Thyroid gland (tissue), 7 donors: ENCODE results near the genes CTU1 and CD33.

DNA sequence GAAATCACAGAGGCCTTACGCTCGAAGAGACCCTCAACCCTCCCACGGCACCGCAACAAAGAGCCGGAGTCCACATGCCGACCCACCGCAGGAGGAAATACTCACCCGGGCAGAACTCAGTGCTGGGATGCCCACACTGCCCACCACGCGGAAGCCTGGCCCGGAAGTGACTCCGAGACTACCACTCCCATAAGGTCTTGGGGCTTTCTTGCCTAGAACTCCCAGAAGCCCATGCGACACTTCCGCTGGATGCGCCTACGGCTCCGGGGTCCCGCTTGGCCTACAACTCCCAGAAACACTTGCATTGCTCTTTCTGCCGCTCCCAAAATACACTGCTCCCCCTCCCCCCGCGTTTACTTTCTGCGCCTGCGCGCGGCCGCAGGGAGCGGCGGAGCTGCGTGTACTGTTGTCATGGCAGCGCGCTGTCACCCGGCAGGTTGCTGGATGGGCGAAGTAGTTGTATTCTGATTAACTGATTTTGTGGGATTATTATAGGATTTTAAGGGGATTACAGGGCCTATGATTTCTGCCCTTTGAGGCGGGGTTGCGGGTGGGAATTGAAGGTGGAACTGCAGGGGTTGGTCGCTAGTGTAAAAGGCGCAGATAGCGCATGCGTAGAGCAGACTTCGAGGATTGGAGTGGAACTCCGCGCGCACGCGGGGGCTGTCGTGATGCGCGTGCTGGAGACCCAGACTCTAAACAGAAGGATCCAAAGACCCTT, at the start of gene CTU1:
TSS of gene CTU1 (minus strand) at position 168 of the 721 bp plus-strand sequence.
- PRO-cap, 2 experiments = peak in 2 of 2 experiments; most common plus-strand start position 356 of the sequence (in 1); most common minus-strand start position 153 of the sequence (in 1)
- RAMPAGE, long total RNA, 5 experiments = no peak in any of the 5 experiments

GRCh38 chr19:51140468-51140937, 1.6 kb upstream of the SIGLEC7 start:
- PRO-cap, 2 experiments = no peak in any of the 2 experiments
- RAMPAGE, long total RNA, 5 experiments = no peak in any of the 5 experiments

GRCh38 chr19:51168841-51169392, 26.8 kb downstream of the SIGLEC7 start:
- PRO-cap, 2 experiments = no peak in any of the 2 experiments
- RAMPAGE, long total RNA, 5 experiments = no peak in any of the 5 experiments

DNA sequence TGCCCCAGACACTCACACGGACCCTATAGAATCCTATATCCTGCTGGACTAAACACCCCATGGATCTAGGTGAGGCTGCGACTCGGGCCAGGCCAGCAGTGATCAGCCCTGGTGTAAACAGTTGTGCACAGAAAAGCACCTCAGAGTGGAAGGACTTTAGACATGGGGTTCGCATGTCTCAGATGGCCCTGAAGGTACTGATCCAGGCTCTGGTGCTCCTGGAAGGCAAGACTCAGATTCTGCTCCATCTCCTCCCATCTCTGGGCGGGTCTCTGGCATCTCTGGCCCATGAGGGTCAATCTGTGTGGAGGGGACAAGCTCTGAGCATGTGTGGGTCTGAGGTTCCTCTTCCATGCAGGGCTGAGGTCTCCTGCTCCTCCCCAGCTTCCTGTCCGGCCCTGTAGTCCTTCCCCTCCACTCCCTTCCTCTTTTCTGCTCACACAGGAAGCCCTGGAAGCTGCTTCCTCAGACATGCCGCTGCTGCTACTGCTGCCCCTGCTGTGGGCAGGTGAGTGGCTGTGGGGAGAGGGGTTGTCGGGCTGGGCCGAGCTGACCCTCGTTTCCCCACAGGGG, at the start of gene CD33:
TSS of gene CD33 (plus strand) at position 433 of the 573 bp plus-strand sequence.
- PRO-cap, 2 experiments = no peak in any of the 2 experiments
- RAMPAGE, long total RNA, 5 experiments = start-site peak on the plus strand in 3 of 5 experiments, centred at positions 448 to 458 of the sequence, 9 to 47 reads per replicate

DNA sequence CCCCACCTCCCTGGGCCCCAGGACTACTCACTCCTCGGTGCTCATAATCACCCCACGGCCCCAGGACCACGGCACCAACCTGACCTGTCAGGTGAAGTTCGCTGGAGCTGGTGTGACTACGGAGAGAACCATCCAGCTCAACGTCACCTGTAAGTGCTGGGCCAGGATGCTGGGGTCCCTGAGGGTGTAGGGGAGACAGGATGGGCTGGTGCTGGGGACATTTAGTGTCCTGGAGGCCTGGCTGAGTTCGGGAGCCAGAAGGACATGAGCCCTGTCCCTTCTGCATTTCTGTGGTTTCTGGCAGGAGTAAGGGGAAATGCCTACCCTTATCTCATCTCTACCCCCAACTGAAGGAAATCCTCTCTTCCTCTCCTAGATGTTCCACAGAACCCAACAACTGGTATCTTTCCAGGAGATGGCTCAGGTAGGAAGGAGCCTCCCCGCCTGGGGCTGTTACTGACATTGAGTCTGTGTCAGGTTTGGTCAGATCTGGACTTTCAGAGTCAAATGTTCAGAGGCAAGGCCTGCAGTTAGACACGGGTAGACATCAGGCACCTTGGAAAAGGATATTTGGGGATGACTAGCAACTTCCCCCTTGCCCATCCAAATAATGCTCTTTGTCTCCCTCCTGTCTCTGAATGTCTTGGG, 1.2 kb downstream of the CD33 start:
- PRO-cap, 2 experiments = no peak in any of the 2 experiments
- RAMPAGE, long total RNA, 5 experiments = no peak in any of the 5 experiments

DNA sequence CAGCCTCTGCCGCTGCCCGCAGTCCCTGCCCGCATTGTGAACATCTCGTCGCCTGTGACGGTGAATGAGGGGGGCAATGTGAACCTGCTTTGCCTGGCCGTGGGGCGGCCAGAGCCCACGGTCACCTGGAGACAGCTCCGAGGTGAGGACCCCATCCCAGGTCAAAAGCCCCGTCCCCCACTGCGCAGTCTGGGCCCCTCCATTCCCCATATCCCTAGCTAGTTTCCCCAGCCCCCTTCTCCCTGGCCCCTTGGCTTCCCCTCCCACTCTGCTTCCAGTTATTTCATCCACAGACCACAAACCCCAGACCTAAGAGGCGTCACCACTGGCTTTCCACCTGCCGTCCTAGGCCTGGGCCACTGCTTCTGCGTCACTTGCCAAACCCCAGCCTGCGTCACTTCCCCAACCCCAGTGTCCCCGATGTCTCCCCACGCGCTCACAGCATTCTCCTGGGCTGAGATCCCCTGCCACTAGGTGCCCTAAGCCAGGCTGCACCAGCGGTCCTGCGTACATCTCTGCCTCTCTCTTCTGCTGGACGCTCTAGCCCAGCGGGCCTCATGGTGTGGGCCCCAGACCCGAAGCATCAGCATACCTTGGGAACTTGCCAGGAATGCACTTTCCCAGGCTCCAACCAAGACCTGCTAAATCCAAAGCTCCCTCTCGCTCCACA, 14.0 kb downstream of the IGLON5 start:
- PRO-cap, 2 experiments = no peak in any of the 2 experiments
- RAMPAGE, long total RNA, 5 experiments = no peak in any of the 5 experiments

DNA sequence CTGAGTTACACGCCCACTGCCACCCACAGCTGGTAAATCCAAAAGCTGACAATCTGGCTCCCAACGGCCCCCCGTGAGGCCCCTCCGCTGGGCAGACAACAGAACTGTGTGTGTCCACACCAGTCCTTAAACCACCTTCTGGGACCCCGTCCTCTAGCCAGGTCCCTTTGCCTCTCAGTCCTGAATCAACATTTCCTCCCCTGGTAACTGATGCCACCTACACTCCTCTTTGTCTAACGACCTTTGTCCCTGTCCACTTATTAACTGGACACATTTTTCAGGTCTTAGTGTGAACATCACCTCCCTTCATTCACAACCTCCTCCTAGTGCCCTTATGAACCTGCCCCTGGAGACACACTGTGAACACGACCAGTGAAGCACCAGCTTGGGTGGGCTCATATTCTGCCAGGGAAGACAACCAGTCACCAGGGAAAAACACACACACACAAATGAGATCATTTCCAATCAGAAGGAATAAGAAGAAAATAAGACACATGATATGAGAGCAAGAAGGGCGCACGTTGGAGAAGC, 5.6 kb upstream of the VSIG10L start:
- PRO-cap, 2 experiments = no peak in any of the 2 experiments
- RAMPAGE, long total RNA, 5 experiments = no peak in any of the 5 experiments

- PRO-cap, 2 experiments = no peak in any of the 2 experiments
- RAMPAGE, long total RNA, 5 experiments = no peak in any of the 5 experiments
Measured at GRCh38 chr19:51354179-51354691, 12.0 kb downstream of the ETFB start.

DNA sequence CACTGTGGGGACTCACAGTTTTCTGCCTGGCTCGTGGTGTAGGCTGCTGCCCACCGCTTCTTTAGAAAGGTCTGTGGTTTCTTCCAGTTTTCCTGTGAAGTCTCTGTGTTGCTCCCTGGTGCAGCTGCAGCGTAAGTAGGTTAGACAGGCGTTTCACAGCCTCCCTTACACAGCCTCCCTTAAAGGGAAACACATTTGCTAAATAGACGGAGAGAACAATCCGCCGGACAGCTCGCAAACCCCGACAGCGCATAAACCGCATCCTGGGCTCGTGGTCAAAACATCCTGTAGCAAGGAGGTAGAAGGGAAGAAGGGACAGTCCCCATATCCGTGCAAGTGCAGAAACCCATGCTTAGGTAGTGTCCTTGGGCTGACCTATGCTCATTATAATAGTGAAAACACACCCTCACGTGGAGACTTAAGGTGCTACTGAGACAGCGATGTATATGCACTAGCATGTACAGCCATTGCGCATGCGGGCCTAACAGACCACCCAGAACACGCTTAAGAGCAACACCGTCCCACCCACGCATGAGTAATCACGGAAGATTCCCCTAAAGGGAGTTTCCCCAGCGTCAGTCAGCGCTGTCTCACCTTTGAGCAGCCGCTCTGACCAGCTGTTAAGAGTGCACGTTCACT, 16.7 kb downstream of the SIGLEC8 start:
- PRO-cap, 2 experiments = no peak in any of the 2 experiments
- RAMPAGE, long total RNA, 5 experiments = no peak in any of the 5 experiments

DNA sequence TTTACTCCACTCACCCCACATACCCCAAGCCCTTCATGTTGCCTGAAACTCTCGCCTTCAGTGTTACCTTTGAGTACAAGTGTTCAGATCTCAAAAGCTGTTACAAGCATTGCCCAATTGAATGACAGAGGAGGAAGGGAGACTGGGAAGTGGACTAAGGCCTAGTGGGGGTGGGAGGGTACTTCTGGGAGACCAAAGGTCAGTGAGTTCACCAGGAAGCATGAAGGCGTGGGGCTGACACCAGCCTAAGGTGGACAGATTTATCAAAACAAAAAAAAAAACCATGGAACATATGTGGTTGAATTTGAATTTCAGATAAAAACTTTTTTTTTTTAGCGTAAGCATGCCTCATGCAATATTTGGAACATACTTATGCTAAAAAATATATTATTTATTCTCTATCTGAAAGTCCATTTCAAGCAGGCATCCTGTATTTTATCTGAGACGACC, 6.2 kb upstream of the SIGLEC12 start:
- PRO-cap, 2 experiments = no peak in any of the 2 experiments
- RAMPAGE, long total RNA, 5 experiments = no peak in any of the 5 experiments

DNA sequence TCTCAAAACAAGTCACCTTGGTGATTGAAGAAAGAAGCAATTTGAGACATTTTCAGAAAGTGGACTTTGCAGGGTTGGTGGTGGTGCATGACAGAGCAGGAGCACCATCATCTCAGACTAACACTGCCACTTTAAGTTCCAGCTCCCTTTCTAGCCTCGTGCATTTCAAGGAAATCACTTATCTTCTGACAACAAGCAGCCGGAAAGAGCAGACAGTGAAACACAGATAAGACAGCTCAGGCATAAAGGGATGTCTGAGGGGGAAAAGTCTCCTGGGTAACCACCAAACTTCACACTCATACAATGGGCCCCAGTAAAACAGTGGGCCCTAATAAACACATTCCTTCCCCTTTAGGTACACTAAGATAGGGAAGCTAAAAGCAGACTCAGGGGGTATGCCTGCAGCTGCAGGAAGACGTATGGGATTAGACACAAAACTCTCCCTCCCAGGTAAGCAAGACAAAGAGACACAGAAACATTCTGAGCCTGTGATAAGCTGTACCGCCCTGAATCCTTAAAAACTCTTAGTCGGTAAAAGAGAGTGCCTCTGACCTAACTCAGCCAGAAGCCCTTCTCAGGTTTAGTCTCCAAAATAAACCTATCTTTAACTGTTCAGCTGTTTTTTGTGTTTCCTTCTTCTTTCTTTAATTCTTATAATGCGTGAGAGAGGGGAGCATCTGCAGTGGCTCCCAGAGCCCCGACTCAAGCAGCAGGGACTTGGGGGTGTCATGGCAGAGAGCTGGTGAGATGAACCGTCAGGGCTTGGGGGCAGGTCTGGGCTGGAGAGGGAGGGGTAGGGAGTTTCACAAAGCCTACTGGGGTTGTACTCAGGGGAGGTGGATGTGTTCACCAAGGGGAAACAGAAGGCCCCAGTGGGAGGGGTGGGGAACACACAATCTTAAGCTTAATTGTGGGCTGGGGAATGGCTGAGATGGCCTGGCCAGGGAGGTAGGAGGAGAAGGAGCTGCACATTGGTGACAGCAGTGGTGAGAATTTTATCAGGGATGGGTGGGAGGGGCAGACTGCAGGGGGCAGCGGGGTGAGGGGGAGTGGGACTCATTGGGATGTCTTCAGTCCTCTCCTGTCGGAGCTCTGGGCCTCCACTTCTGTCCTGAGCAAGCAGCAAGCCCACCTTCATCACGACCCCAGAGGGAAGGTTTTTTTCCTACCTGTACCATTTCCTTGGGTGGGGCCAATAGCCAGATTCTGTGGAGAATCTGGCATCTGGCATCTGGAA, 16.7 kb upstream of the SIGLEC6 start:
- PRO-cap, 2 experiments = no peak in any of the 2 experiments
- RAMPAGE, long total RNA, 5 experiments = no peak in any of the 5 experiments

DNA sequence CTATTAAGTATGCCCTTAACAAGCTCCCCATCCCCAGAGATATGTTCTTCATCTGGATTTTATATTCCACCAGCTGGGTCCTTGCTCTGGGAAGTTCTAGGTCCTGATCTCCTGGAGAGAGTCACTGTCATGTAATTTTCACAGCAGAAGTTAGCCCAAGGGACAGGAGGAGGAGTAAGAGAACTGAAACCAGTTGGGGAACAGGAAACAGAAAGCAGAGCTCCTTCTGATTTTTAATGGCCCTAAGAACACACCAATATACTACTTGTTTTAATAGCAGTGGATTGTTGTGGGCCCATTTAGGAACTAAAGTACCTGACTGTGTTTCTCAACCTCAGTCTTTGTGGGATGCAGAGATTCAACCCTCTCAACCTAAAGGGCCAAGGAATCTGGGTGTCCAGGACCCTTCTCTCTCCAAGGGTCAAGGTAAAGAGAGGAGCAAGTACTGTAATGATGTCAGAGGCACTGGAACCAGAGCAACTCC, 8.2 kb upstream of the FPR3 start:
- PRO-cap, 2 experiments = no peak in any of the 2 experiments
- RAMPAGE, long total RNA, 5 experiments = no peak in any of the 5 experiments

- PRO-cap, 2 experiments = no peak in any of the 2 experiments
- RAMPAGE, long total RNA, 5 experiments = no peak in any of the 5 experiments
Measured at GRCh38 chr19:51800302-51800984, 5.5 kb downstream of the FPR3 start.

GRCh38 chr19:51805343-51805889, 10.5 kb downstream of the FPR3 start:
- PRO-cap, 2 experiments = no peak in any of the 2 experiments
- RAMPAGE, long total RNA, 5 experiments = no peak in any of the 5 experiments

- PRO-cap, 2 experiments = no peak in any of the 2 experiments
- RAMPAGE, long total RNA, 5 experiments = no peak in any of the 5 experiments
Measured at GRCh38 chr19:52190771-52191013, 840 bp downstream of the PPP2R1A start.

GRCh38 chr19:52204059-52204777, 14.4 kb downstream of the PPP2R1A start:
- PRO-cap, 2 experiments = no peak in any of the 2 experiments
- RAMPAGE, long total RNA, 5 experiments = no peak in any of the 5 experiments

DNA sequence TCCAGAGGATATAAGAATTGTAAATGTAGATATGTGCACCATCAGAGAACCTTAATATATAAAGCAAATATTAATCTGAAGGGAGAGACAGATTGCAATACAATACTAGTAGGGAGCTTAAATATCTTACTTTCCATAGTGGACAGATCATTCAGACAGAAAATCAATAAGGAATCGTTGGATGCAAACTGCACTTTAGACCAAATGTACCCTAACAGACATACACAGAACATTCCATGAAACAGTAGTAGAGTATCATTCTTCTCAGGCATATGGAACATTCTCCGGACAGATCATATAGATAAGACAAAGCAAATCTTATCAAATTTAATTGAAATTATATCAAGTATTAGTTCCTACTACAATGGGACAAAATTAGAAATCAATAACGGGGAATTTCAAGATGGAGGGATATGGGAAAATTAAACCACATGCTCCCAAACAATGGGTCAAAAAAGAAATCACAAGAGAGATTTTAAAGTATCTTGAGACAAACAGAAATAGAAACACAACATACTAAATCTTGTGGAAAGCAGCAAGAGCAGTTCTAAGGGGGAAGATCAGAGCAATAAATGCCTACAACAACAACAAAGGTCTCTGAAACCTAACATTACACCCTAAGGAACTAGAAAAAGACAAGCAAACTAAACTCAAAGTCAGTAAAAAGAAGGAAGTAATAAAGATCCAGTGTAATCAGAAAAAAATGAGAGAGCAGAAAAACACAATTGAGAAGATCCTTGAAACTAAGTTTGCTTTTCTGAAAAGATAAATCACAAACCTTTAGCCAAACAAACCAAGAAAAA, 34.8 kb upstream of the ZNF766 start:
- PRO-cap, 2 experiments = no peak in any of the 2 experiments
- RAMPAGE, long total RNA, 5 experiments = no peak in any of the 5 experiments

- PRO-cap, 2 experiments = no peak in any of the 2 experiments
- RAMPAGE, long total RNA, 5 experiments = no peak in any of the 5 experiments
Measured at GRCh38 chr19:52543001-52543529, 15.6 kb downstream of the ZNF808 start.

DNA sequence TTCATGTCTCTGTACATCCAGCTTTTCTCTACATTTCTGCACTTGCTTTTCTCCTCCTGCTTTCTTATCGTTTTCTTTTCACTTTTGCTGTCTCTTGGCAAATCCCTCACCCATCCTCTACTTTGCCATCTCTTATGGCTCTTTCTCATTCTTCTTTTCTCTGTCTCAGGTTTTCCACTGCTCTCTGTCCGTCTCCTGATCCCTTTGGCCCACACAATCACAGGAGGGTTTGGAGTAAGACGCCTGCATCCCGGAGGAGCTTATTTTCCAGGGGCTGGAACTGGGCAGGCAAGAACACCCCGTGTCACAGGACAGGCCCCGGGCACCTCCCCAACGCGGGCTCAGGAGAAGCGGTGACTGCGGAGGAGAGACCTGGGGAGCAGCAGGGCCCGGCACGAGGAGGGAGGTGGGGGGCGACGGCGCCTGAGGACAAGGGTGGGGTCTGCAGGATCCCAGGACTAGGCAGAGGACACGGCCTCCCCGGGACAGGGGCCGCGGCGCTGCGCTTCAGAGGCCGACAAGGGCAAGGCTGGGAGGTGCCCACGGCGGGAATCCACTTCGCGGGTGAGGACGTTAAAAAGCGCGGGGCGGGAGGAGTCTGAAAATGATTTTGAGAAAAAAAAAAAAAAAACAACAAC, 609 bp downstream of the ENSG00000269825 start:
- PRO-cap, 2 experiments = peak in 2 of 2 experiments; most common plus-strand start position 344 of the sequence (in 2)
- RAMPAGE, long total RNA, 5 experiments = no peak in any of the 5 experiments

- PRO-cap, 2 experiments = no peak in any of the 2 experiments
- RAMPAGE, long total RNA, 5 experiments = no peak in any of the 5 experiments
Measured at GRCh38 chr19:52724548-52725613, 10.0 kb downstream of the ZNF611 start.